Skin of body (tissue), 2 donors: ENCODE measurements around a stretch of chr10.

GRCh38 chr10:122028793-122029294, 39.9 kb downstream of the TACC2 start:
- RAMPAGE, long total RNA, result no peak

- RAMPAGE, long total RNA, result no peak
These were observed 98.2 kb downstream of the TACC2 start for GRCh38 chr10:122087039-122087736.

- RAMPAGE, long total RNA, result no peak
These were observed 110.1 kb downstream of the TACC2 start for GRCh38 chr10:122099061-122099531.

DNA sequence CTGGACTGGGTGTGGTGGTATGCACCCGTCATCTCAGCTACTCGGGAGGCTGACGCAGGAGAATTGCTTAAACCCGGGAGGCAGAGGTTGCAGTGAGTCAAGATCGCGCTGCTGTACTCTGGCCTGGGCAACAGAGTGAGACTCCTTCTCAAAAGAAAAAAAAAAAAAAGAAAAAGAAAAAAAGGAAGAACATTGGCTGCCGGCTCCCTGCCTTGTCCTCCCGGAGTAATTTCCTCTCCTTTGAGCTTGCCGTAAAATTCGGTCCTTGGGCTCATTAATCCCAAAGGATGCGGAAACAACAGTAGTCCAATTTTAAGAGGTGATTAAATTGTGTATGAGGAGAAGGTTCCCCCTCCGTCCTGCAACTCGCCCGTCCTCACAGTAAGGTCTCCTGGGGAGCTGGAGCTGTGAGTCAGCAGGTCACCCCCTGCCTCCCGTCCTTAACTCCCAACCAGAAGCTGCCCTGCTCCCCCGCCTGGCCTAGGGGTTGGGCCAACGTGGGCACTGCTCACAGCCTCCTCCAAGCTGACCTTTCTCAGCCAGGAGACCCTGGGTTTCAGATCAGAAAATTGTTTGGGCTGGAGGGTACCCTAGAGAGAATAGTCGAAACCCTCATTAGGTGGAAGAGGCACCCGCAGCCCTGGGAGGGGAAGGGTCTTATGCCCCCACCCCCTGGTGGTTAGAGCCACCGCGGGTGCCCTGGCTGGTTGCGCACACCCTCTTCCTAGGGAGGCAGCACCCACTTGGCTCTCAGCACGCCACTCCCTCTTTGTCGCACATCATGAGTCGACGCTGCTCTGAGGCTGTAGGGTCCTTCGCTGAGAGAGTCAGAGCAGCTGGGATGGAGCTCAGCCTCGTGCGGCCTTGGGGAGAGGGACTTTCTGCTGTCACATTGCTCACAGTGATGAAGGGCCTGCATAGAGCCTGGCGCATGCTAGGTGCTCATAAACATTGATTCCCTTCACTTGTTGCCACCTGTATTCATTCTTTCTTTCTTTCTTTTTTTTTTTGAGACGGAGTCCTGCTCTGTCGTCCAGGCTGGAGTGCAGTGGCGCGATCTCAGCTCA, 131.1 kb downstream of the TACC2 start:
- RAMPAGE, long total RNA, result no peak

GRCh38 chr10:122164902-122165142, 106.3 kb upstream of the BTBD16 start:
- RAMPAGE, long total RNA, result no peak

- RAMPAGE, long total RNA, result no peak
These were observed 26.1 kb upstream of the PLEKHA1 start for GRCh38 chr10:122348389-122348769.

DNA sequence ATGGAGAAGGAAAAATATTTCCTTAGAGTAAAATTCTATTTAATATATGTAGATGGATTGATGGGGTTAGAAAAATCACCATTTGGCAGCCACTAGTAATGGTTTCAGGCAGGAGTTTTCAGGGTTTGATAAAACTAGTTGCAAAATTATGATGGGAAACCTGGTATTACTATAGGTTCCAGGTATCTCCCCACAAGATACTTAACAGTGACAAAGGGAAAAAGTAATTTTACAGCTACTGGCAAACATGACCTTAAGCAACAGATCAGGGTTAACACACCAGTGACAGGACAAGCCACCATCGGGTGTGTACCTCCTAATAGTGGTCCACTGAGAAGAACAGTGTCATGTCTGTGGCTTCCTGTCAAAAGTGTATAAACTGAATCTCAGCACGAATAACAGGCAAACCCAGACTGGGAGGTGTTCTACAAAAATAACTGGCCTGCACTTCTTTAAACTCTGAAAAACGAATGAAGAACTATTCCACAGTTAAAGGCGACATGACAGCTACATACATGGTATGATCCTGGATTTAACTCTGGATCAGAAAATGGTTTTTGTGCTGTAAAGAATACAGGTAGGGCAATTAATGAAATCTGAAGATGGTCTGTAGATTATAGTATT, 32.2 kb upstream of the ARMS2 start:
- RAMPAGE, long total RNA, result no peak

DNA sequence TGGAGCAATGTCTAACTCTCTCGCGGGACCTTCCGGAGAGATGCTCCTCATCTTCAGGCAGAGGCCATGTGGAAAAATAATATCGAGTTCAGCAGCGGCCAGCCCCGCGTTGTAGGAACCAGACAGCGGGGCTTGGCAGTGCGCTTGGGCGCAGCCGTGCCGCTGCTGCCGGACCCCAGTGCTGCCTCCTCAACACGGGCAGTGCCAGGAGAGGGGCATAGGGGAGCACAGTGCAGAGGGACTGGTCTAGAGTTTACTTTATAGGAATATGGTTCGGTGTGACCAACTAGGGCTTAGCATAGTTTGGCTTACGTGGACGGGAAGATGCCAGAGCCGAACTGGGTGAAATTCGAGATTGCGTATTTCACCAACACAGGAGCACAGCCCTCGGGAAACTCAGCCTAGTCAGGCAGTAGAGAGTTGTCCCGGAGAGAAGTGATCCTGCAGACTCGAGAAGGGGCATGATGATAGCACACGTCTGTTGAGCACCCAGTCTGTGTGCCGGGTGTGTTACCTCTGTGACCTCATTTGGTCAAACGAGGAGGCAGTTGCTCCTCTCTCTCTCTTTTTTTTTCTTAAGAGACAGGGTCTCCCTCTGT, 1.7 kb downstream of the HTRA1 start:
- RAMPAGE, long total RNA, result no peak

DNA sequence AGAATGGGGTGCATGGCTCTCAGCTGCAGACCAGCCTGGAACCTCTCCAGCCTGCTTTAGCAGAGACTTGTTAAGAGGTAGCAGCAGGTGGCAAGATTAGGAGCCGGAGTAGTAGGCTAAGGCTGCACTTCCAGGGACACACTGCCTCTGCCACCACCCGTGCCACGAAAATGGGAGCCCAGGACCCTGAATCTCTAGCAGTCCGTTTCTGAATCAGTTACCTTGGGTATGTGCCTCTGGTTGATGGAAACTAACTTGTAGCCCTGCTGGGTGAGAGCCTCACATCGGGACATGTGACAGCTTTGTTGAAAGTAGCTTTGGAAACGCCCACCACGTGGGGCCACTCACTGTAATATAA, 25.9 kb downstream of the HTRA1 start:
- RAMPAGE, long total RNA, result no peak

DNA sequence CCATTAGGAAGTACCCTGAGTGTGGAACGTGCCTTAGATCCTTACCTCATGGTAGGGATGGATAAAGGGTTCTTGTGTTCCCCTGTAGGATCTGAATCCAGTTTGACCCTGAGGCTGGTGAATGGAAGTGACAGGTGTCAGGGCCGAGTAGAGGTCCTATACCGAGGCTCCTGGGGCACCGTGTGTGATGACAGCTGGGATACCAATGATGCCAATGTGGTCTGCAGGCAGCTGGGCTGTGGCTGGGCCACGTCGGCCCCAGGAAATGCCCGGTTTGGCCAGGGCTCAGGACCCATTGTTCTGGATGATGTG, 31.6 kb downstream of the DMBT1 start:
- RAMPAGE, long total RNA, result no peak

DNA sequence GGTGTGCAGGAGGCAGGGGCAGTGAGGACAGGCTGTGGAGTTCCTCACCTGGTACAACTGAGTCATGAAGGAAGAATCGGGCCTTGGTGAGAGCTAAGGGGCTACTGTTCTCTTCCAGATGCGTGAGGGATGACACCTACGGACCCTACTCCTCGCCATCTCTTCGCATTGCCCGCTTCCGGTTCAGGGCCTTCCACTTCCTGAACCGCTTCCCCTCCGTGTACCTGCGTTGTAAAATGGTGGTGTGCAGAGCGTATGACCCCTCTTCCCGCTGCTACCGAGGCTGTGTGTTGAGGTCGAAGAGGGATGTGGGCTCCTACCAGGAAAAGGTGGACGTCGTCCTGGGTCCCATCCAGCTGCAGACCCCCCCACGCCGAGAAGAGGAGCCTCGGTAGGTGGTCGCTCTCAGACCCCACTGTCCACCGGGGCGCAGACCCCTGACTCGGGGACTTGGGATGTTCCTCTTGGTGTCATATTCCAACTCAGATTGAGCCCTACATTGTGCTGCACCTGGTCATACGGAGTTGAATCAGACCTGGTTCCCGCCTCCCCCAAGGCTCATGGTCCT, 29.6 kb upstream of the SPADH start:
- RAMPAGE, long total RNA, result no peak

DNA sequence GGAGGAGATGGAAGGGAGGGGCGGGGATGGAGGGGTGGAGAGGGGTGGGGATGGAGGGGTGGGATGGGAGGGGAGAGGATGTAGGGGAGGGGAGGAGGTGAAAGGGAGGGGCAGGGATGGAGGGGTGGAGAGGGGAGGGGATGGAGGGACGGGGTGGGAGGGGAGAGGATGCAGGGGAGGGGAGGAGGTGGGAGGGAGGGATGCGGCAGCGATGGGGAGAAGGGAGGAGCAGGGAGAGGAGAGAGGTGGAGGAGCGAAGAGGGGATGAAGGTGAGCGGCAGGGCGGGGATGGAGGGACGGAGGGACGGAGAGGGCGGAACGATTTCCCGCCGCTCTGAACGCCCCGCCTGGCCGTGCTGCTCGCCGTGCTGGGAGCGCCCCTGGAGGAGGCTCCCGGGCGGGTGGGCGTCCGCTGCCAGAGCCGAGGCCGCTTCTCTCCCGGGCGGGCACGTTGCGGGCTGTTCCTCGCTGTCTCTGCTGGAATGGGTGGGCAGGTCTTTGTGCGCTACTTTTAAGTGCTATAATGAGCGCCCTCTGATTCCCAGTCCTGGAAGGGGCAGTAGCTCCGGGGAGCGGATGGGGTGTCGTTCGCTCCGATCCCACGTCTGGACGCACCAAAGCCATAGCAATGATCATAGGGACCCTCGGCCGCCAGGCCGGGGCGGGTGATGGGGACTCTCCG, 80.9 kb upstream of the CPXM2 start:
- RAMPAGE, long total RNA, result no peak

DNA sequence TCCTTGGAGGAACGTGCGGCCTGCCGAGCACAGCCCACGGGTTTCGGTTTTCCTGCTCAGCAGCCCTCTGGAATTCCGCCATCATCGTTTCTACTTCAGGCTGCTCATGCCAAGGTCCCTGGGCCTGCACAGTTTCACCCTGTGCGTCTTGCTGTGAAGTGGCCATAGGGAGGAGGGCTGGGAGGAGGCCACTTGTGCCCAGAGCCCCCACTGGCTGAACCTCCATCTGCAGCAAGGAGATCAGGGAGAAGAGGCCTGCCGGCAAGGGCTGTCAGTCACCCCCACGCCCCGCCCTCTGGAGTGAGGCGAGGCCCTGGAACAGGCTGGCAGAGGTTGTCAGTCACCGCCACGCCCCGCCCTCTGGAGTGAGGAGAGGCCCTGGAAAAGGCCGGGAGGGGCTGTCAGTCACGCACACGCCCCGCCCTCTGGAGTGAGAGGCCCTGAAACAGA, 82.7 kb downstream of the CHST15 start:
- RAMPAGE, long total RNA, result no peak

DNA sequence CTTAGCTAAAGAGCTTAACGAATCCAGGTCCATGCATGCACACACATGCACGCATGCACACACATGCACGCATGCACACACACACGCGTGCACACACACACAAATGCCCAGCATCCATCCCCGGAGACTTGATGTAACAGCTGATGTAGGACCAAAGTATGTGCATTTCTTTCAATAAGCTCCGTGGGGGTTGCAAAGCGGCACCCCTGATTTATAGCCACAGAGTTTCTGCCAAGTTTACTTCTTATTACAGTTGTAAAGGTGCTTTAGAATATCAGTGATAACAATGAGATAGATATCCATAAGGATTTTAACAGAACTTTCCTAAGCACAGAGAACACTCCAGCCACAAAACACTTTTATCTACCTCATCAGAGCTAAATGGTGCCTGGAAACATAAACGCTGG, 12.1 kb downstream of the CHST15 start:
- RAMPAGE, long total RNA, result no peak

DNA sequence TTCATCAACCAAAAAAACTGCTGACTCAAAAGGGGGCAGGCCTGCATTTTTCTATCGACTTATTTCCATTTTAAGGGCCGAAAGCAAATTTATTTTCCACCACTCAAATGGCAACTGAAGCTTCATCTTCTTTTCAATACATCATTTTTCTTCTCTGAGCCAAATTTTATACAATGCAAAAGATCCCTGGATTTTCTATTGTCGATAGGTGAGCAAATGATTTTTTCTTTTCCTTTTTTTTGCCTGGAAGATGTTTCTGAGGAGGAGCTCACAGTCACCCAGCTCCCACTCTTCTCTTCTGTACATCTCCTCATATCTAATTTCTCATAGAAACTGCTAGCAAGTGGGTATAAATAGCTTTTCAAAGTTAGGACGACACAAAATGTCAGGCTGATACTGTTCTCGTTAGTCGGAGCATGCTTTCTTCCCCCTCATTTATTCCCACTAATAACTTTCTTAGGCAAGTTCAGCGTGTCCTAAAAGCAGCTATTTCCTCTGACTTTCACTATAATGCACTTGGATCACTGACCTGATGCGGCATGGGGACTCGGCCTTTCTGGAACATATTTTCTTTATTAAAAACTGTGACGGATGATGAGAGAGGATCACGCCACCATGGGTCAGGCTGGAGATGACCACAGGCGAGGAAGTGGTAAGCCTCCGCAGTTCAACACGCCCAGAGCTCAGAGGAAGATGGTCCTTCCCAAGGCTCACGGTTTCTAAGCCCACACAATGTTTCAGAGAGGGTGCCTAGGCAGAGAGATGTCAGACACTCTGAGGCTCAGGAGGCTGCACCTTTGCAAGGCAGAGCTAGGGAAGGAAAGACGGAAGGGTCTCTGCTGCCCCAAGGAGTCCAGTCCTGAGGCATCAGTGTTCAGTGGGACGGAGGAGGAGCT, 9.9 kb downstream of the CHST15 start:
- RAMPAGE, long total RNA, result no peak

DNA sequence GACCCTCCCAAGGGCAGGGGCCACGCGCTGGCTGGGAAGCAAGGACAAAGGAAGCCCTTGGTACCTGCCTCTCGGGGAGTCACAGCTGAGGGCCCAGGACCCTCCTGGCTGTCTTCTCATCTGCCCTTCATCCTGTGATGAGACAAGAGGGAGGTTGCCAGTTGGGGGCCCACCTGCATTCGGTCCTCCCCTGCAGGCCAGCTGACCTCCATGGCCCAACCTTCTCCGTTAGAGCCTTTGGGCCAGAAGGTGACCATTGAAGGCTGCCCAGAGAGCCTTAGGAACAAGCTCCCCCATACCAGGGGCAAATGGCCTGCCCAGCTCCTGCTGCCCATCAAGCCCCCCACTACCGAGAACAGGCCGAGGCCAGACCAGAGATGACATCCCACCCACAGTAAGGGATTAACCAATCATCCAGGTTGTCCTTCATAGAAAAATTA, 9.2 kb downstream of the CHST15 start:
- RAMPAGE, long total RNA, result no peak

DNA sequence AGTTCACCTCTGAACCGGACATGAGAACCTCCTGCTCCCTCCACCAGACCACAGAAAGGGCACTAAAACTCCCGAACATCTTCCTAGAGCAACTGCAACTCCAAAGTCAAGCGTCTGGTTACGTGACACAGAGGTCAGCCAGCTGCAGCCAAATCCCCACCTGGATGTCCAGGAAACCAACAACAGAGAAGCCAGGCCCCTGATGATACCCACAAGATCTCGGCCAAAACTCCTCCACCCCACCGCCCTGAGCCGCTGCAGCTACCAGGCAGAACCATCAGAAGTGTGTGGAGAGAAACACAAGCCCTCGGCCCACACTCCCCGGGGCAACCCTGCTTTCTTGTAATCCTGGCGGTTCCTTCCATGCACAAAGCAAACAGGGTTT, 8.7 kb downstream of the CHST15 start:
- RAMPAGE, long total RNA, result no peak

GRCh38 chr10:124197181-124198074, 104.0 kb upstream of the CHST15 start:
- RAMPAGE, long total RNA, result no peak

DNA sequence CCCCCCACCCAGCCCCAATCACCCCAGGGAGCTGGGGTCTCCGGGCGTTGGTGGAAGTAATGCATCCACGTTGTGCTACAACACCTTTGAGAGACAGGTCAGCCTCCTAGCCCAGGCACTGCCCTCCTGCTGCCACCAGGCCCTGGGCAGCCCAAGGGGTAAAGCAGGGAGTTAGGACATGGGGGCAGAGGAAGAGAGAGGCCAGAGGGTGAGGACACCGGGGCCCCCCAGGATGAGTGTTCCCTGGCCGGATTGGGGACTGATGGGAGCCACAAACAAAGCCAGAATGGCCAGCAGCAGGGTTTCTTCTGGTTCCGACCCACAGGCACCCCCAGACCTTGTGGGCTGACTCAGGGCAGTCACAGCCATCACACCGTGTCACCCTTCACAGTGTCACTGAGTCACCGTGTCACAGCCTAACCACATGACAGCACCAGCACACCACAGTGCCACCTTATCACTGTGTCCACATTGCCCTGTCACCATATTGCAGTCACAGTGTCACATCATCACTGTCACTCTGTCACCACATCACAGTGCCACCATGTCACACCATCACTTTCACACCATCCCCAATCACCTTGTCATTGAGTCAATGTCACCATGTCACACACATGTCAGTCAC, 77.1 kb downstream of the OAT start:
- RAMPAGE, long total RNA, result no peak

DNA sequence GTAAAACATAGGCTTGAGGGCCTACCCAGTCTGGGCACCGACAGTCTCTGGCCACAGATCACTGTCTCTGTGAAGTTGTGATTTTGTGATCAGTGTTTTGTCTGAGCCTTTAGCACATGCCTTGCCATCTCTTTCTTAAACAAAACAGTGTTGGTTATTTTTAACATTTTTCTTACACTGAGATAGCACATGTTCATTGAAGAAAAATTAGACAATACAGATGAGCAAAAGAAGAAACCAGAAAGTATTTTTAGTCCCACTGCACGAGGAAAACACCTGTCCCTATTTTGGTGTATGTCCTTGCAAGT, 27.3 kb downstream of the LHPP start:
- RAMPAGE, long total RNA, result no peak